ENCODE data around the genes RRM2 and ODC1.

GRCh38 chr2:10122433-10123580 is at the start of gene RRM2:
Gene RRM2 (plus strand): TSS chr2:10122739.
- PRO-cap, 2 experiments = peak in 1 of 2 experiments; most common minus-strand start chr2:10122573 (in 1)

DNA sequence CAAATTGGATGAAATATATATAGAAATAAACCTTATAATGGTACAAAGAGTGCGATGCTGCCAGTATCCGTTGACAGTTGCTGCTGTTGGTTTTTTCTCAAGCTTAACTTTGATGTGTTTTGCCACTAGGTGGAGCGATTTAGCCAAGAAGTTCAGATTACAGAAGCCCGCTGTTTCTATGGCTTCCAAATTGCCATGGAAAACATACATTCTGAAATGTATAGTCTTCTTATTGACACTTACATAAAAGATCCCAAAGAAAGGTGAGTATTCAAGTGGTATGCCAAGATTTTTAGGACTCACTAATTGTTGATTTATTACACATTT is 2.0 kb downstream of the RRM2 start:
- PRO-cap, 2 experiments = no peak in any of the 2 experiments

- PRO-cap, 2 experiments = no peak in any of the 2 experiments
Observed at GRCh38 chr2:10170322-10170773, 47.8 kb downstream of the RRM2 start.

GRCh38 chr2:10297995-10298261 is 4.8 kb upstream of the HPCAL1 start:
- PRO-cap, 2 experiments = no peak in any of the 2 experiments

DNA sequence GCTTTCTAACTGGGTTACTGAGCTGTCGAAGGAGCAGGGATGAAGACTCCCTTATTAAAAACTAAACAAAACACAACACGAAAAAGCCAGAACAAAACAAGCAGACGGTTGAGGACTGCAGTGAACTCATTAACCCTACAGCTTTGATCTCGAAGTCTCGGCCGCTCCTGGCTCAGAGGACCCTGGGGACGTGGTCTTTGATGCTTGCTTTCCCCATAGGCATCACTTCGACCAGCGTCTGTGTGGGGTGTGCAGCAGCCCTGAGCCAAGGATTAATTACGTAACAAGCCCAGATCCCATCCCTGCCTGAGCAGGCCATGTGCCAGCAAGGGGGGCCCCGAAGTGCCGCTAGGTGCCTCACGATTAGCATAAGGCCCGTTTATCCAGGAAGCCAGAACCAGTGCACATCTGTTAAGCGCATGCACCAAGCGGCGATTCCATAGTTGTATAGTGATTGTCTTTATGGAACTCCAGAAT is 41.4 kb downstream of the HPCAL1 start:
- PRO-cap, 2 experiments = no peak in any of the 2 experiments

- PRO-cap, 2 experiments = no peak in any of the 2 experiments
Observed at GRCh38 chr2:10352486-10353150, 49.9 kb downstream of the HPCAL1 start.

GRCh38 chr2:10402085-10403139 is 45.7 kb downstream of the ODC1 start:
- PRO-cap, 2 experiments = no peak in any of the 2 experiments

DNA sequence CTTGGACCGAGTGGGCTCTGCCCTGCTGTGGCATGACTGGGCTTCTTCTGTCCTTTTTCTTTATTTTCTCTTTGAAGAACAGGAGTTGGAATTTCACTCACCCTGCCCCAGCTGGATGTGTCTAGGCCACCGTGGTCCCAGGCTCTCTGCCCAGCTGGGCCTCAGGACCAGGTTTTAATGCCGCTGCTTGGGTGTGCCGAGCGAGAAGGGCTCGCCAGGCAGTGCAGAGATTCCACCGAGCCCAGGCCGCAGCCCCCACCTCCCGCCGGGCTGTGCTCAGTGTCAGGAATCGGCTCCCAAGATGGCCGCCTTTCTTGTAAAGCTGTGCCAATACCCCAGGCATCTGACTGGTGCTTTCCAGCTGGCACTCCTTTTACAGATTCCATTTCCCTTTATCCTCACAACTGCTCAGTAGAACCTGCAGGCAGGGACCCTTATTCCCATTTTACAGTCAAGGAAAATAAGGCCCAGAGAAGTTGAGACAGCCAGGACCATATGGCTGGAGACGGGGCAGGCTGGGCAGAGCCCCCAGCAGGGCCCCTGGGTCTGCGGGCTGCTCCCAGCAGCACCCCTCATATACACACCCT is 43.4 kb downstream of the ODC1 start:
- PRO-cap, 2 experiments = no peak in any of the 2 experiments

GRCh38 chr2:10406451-10407153 is 41.5 kb downstream of the ODC1 start:
- PRO-cap, 2 experiments = no peak in any of the 2 experiments

DNA sequence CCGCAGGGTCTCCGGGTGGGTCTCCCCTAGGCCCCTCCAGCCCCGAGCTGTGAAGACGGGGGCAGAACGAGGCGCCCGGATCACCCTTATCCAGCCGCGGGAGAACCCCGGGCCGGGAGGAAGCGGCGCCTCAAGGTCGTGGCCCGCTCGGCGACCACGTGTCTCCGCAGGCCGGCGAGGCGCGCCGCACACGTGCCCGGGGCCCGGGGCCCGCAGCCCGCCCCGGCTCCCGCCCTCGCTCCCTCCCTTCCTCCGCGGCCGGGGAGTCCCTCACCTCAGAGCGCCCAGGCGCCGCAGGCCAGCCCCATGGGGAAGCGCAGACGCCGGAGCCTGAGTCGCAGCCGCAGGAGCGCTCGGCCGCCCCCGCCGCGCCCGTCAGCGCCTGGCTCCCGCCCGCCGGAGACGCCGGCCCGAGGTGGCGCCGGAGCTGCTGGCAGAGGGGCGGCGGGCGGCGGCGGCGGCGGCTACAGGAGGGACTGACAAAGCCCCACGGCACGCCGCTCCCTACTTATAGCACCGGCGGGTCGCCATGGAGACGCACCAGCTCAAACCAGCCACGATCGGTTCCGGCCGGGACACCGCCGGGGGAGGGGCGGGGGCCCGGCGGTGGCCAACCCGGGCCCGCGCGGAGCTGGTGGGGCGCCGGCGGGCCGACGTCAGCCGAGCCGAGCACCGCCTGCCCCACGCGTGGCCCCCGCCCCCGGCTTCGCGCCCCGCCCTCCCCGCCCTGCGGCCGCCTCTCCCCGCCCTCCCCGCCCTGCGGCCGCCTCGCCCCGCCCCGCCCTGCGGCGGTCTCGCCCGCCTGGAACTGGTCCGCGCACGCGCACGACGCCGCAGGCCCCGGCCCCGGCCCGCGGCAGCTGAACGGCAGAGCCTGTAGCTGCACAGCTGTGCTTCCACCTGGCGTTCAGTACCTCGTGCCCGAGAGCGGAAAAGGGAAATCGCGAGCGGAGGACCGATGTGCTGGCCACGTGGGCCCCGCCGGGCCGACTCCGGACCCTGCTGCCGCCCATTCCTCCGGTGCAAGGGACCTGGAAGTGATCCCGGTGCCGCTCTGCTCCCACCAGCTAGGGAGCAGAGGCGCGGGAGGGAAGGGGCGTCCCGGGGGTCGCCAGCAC is at the start of gene ODC1:
ODC1 (minus strand) TSS at position 481 of the 1,118 bp plus-strand sequence.
- PRO-cap, 2 experiments = peak in 2 of 2 experiments; most common plus-strand start position 791 of the sequence (in 1); most common minus-strand start position 481 of the sequence (in 2)

- PRO-cap, 2 experiments = no peak in any of the 2 experiments
Observed at GRCh38 chr2:10790634-10791379, 21.8 kb downstream of the PDIA6 start.

DNA sequence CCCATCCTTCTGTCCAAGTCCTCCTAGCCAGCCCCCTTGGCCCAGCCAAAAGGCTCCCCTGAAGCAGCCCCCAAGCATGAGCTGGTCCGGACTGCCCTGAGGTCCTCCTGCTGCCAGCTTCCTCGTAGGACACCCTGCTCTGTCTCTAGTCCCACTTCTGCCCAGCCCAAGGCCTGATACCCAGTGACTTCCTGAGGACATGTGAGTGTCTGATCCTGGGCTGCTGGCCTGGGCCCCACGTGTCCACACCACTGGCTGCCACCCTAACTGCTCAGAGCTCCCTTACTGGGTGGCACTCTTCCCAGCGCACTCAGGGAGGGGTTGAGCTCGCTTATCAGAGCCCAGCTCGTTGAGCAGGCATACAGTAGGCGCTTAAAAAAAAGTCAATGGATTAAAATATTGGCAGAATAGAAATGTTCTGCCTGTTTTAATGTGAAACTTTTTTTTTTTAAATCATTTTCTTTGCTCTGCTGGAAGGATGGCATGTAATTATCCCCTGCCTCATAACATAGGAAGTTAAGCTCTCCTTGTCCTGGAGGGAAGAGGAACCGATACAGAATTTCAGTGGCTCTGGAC is 34.5 kb upstream of the PDIA6 start:
- PRO-cap, 2 experiments = no peak in any of the 2 experiments

GRCh38 chr2:11204111-11204465 is 48.8 kb downstream of the SLC66A3 start:
- PRO-cap, 2 experiments = no peak in any of the 2 experiments

GRCh38 chr2:11313109-11313928 is 31.1 kb downstream of the ROCK2 start:
- PRO-cap, 2 experiments = no peak in any of the 2 experiments

DNA sequence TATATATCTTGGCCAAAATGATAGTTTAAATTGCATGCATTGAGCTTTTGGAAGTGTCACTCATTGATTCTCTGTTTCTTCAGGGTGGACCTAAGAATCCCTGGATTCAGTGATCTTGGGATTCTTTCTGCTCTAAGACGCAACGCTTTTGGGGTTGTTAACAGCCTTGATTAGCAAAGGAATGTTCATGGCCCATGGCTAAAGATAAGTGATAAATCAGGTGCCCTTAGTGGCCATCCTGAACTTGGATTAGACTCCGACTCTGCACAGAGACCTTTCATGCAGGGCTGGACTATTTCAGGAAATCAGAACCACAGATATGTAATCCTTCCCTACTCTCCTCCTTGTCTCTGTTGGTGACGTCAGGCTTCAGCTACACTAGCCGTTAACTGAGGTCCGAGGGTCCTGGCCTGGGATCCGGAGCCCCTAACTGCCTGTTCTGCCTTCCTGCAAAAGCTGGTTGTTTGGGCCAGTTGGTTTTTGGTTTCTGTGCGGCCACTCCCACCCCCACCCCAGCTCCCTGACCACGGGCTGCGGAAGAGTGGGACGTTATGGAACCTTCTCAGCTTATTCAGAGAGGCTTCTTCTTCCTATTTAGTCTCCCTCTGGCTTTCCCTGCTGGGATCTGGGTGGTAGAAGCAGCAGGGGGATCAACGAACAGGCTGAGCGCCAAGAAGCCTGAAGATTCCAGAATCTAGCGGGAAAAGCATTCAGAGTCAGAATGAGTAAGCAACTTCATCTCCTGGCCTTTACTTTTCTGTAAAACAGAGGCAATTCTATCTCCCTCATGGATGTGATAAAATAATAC is 49.2 kb upstream of the ROCK2 start:
- PRO-cap, 2 experiments = no peak in any of the 2 experiments

GRCh38 chr2:11398668-11399093 is 54.2 kb upstream of the ROCK2 start:
- PRO-cap, 2 experiments = no peak in any of the 2 experiments

- PRO-cap, 2 experiments = no peak in any of the 2 experiments
Observed at GRCh38 chr2:11495584-11496256, 29.8 kb upstream of the E2F6 start.

DNA sequence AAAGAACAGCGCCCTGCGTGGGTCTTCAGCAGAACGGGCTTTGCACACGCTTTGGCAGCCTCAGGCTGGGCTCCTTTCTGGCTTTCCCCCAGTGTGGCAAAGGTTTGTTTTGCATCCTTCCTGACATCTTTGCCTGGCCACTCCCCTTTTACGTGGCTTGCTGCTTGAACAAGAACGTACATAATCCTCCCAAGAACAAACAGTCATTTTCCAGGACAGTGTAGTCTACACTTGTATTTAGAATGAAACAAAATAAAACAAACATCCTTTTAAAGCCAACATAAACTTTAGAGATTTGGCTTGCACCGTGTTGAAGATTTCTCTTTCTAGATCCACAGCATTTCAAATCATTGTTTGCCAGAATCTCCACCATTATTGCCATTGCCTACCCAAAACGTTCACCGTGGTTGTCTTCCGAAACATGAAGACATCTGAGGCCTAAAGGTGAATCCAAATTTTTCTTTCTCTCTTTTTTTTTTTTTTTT is 25.4 kb upstream of the GREB1 start:
- PRO-cap, 2 experiments = no peak in any of the 2 experiments

- PRO-cap, 2 experiments = no peak in any of the 2 experiments
Observed at GRCh38 chr2:11551633-11551992, 17.8 kb downstream of the GREB1 start.

DNA sequence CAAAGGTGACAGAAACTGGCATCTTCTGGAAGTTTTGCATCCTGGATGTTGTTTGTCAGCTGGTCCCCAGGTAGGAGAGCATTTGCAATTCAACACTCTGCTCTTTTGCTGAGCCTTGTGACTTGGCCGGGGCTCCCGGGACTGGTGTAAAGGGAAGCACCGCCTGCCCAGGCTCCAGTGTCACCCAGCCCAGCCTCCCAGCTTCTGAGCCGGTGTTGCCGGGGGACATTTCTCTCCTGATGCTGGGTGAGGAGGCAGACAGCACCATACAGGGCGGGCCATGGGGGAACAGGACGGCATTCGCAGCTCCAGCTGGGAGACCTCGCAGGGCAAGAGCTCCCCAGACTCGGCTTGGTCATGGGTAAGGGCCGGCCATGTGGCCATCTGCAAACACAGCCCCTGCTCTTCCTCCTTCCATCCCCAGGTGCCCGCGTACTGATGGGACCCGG is 7.4 kb upstream of the NTSR2 start:
- PRO-cap, 2 experiments = no peak in any of the 2 experiments